PFSK-1 (cell line): ENCODE results near the gene MYRIP.

DNA sequence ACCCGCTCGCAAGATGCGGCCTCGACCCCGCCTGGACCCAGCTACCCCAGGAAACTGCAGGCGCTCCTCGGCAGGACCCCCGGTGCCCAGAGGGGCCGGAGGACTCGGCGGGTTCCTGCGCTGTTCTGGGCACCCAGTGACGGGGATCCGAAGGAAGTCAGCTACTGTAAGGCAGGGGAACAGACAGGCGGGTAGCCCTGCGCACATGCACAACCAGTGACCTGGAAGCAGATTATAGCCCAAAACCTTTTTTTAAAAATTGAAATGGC is 478 bp downstream of the XYLB start:
- RRBS, result under 1% methylated on average over 5 of the region's 16 CpGs

- RRBS, result no CpG with 5 or more reads among the region's 25 CpGs
These were observed 1.8 kb downstream of the ACVR2B start for GRCh38 chr3:38455490-38455852.

DNA sequence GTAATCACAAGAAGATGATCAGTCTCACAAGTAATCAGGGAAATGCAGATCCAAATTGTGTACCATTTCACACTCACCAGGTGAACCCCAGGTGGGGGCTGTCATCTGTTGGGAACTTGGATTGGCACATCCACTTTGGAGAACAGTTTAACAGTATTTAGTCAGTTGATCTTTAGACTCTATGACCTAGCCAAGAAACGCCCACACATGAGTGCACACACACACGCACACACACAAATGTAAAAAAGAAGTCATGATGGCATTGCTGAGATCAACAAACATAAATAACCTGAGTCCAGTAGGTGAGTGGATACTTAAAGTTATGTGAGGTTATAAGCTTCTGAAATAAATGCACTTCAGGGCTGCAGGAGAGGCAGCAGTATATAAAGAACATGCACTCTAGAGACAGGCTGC is 17.6 kb downstream of the ACVR2B start:
- RRBS, result no CpG with 5 or more reads among the region's 2 CpGs

- RRBS, result no CpG with 5 or more reads among the region's 13 CpGs
These were observed 27.8 kb downstream of the EXOG start for GRCh38 chr3:38523850-38524501.

- RRBS, result no CpG with 5 or more reads among the region's 10 CpGs
These were observed 5.1 kb downstream of the SCN5A start for GRCh38 chr3:38644290-38644961.

DNA sequence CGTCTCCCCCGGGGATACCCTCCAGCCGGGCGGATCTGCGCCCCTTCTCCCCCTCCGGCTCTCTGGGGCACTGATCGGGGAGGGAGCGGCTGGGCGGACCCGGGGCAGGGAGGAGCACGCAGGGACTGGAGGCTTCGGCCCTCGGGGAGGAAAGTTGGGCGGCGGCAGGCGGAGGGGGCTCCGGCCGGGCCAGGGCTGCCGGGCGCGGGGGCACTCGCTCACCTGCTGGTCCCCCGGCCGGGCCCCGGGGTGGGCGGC is 249 bp downstream of the SCN5A start:
- RRBS, result 4% methylated on average over 15 of the region's 26 CpGs

DNA sequence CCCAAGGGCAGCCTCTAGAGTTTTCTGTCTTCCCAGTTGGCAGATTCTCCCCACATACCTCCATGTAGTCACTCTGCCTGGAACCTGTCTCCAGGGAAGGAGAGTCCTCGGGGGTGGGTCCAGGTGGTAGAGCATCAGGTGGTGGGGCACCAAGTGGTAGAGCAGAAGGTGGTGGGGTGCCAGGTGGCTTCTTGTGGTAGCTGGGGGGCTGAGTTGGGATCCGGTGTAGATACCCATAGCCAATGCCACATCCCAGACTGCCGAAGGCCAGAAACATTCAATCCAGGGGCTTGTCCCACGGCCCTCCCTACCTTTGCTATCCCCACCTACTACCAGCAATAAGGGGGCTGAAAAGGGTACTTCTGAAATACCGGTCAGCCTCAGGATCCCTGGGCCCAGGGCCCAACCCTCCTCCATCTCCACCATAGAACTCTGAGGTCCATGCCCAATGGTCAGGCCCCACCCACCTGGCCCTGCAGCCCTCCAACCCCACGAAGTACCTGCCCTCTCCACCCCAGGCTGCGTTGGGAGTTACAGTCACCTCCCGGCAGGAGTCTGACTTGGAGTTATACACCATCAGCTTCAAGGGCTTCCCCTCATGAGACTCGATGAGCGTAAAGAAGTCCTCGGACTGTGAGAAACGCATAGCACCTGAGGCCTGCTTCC is 7.0 kb downstream of the GORASP1 start:
- RRBS, result no CpG with 5 or more reads among the region's 12 CpGs

- RRBS, result no CpG with 5 or more reads among the region's 10 CpGs
These were observed 21.4 kb downstream of the CSRNP1 start for GRCh38 chr3:39131704-39132643.

DNA sequence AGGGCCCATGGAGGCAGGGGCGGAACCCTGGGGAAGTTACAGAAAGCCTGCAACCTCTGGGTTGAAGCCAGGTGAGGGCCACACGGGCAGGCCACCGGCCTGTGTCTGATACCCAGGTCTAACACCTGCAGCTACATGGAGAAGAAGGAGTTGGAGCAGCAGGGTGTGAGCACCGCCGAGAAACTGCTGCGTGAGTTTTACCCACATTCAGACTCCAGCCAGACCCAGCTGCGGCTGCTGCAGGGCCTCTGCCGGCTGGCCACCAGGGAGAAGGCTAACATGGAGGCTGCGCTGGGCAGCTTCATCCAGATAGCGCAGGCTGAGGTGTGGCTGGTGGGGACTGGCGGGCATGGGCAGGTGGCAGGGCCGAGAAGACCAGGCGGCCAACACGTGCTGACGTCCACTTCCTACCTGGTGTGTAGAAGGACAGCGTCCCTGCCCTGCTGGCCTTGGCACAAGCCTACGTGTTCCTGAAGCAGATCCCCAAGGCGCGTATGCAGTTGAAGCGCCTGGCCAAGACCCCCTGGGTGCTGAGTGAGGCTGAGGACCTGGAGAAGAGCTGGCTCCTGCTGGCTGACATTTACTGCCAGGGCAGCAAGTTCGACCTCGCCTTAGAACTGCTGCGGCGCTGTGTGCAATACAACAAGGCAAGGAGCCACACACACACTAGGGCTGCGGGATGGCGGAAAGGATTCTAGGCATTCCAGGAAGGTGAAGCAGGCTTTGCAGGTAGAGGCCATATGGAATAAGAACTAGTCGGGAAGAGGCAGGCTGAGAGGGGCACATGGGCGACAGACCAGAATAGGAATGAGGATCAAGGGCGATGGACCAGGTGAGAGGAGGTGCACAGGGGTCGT is 16.1 kb downstream of the CSRNP1 start:
- RRBS, result no CpG with 5 or more reads among the region's 30 CpGs

DNA sequence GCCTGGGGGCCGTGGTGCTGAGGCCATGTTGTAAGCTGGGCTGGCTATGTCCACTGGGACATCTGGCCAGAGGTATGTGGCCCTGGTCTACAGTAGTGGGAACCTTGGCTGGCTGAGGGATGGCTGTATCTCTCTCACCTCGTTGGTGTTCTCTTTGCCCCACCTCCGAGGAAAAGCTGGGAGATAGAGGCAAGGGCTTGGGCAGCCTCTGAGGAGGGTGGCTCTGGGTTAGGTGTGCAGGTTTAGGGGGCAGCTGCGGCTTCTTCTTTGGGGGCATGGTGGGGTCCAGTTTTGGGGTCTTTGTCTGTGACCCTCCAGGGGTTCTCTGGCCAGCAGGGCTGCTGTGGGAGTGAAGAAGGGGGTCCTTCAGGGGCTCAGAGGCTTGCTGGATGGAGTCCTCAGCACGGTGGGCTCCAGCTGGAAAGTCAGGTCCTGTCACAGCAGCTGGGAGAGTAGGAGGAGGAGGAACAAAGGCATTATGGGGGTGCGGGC is 7.1 kb downstream of the XIRP1 start:
- RRBS, result no CpG with 5 or more reads among the region's 6 CpGs

DNA sequence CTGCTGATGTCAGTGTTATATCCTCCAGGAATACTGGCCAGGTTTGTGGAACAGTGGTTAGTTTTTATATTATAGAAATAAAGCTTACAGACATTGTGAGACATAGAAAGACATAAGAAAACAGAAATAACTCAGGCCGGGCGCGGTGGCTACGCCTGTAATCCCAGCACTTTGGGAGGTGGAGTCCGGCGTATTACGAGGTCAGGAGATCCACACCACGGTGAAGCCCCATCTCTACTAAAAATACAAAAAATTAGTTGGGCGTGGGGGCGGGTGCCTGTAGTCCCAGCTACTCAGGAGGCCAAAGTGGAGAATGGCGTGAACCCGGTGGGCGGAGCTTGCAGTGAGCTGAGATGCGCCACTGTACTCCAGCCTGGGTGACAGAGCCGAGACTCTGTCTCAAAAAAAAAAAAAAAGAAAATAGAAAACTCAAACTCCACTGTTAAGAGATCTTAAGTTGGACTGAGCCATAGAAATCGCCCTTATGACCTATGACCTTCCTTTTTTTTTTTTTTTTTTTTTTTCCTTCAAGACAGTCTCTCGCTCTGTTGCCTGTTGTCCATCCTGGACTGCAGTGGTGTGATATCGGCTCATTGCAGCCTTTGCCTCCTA is 2.3 kb downstream of the RPSA start:
- RRBS, result no CpG with 5 or more reads among the region's 18 CpGs

DNA sequence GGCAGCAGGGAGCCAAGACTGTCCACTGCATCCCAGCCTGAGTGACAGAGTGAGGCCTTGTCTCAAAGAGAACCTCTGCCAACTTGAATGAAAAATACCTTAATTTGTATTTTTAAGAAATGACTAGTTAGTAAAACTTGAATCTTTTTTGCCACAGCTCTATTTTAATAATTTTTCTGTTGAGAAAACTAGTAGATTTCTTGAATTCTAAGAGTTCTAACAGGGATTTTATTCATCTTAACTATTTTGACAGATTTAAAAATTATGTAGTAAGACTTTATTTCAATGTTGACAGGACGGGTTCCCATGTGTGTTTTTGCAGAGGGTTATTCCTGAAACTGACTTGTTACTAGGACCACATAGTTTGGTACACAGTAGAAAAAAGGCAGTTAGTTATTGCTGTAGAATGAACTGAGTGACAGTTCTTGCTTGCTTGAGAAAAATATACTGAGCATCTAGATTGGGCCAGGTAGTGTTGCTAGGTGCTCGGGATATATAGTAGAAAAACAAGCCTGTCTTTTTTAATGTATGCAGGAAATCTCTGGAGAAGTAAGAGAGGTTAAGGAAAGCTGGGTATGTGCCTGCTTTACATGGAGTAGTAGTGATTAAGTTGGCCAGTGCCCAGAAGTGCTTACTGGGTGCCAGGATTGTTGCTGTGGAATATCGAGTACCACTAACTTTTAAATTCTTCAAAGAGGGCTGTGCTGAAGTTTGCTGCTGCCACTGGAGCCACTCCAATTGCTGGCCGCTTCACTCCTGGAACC is 3.7 kb downstream of the RPSA start:
- RRBS, result no CpG with 5 or more reads among the region's 4 CpGs

GRCh38 chr3:39808550-39808986 is 841 bp upstream of the MYRIP start:
- RRBS, result 27% methylated on average over 7 of the region's 19 CpGs

- RRBS, result 6% methylated on average over 53 of the region's 134 CpGs
These were observed at the start of gene MYRIP for GRCh38 chr3:39808987-39810263. MYRIP (plus strand) TSS chr3:39809609.

DNA sequence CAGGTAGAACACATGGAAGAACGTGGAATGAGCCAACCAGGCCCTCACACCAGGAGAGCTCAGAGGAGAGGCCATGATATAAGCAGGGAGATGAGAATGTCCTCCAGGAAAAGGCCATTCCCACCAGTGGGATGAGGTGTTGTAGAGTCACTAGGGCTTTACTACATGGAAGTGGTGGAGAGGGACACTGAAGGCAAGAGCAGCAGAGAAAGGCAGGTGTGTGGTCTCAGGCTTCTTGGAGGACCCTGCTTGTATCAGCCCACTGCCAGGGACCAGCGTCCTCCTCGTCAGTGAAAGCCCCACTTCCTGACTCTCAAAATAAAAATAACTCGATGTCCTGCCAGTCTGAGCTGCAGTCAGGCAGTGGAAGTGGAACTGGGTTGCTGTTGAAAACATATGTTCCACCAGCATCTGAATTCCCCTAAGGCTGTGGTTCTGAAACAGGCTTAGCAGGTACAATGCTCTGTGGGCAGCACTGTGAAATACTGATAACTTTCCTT is 121.7 kb upstream of the EIF1B start:
- RRBS, result no CpG with 5 or more reads among the region's 4 CpGs

GRCh38 chr3:40292603-40293153 is 16.8 kb upstream of the EIF1B start:
- RRBS, result no CpG with 5 or more reads among the region's 4 CpGs

- RRBS, result no CpG with 5 or more reads among the region's 3 CpGs
These were observed 9.8 kb upstream of the EIF1B start for GRCh38 chr3:40299502-40300256.

DNA sequence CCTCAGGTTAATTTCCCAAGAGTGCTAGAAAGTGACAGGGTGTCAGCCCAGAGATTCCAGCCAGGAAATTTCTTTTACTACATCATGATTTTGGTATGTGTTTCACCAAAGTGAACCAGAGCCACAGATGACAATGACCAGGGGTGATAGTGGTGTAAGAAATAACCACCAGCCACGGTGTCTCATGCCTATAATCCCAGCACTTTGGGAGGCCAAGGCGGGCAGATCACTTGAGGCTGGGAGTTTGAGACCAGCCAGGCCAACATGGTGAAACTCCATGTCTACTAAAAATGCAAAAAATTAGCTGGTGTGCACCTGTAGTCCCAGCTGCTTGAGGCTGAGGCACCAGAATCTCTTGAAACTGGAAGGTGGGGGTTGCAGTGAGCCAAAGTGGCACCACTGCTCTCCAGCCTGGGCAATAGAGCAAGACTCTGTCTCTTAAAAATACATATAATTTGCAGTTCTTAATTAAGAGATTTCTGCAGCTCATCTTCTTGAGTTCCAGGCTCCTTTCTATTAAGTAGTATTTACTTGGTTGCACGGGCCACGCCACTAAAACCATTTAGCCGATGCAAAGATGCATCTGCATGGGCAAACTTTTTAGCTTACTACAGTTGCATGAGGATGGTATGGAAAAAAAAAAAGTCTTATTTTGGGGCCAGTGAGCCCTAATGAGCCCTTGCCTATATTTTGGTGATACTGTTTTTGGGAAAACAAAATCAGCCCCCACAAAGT is 3.5 kb downstream of the EIF1B start:
- RRBS, result no CpG with 5 or more reads among the region's 5 CpGs

DNA sequence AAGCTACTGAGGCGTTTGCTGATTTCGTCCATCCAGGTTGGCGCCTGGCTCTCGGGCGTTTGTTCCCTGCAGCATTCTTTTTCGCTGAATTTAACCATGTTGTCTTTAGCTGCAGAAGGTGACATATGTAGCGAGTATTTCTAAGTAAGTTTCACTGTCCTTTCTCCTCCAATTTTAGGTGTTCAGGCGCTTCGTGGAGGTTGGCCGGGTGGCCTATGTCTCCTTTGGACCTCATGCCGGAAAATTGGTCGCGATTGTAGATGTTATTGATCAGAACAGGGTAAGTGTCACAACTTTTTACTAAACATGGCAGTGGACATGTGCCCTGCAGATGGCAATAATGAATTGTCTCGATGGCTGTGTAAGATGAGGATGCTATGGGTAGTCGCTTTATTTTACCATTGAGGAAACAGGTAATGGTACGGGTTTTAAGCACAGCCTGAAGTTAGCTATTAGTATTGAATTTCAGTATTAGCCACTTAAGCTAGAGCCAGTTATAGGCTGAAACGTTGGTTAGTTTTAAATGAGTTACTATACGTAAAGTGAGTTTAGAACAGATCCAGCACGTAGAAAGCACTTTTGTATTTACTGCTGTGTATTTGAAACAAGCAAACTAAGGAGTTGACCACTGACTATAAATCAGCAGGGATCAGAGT is 701 bp downstream of the RPL14 start:
- RRBS, result no CpG with 5 or more reads among the region's 19 CpGs

DNA sequence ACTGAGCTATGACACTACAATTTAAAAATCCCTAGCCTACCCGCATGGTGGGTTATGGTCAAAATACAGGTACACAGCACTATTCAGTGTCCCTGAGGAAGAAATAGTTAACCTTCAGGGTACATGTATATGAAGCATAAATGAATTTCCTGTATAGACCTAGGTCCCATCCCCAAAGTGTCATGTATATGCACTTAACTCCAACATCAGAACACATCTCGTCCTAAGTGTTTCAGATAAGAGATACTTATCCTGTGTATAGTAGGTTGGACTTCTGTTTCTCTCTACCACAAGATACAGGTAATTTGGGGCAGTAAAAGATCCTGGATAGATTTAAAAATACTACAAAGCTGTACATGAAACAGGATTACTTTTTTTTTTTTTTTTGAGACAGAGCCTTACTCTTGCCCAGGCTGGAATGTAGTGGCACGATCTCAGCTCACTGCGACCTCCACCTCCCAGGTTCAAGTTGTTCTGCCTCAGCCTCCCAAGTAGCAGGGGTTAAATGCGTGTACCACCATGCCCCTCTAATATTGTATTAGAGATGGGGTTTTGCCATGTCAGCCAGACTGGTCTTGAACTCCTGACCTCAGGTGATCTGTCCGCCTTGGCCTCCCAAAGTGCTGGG is 6.6 kb downstream of the RPL14 start:
- RRBS, result no CpG with 5 or more reads among the region's 6 CpGs